HGPS cell (cell line): ENCODE measurements around a stretch of chr2.

- RRBS: 0% methylated on average over 3 of the region's 32 CpGs
Measured at GRCh38 chr2:10009807-10010737, 33.3 kb upstream of the KLF11 start.

DNA sequence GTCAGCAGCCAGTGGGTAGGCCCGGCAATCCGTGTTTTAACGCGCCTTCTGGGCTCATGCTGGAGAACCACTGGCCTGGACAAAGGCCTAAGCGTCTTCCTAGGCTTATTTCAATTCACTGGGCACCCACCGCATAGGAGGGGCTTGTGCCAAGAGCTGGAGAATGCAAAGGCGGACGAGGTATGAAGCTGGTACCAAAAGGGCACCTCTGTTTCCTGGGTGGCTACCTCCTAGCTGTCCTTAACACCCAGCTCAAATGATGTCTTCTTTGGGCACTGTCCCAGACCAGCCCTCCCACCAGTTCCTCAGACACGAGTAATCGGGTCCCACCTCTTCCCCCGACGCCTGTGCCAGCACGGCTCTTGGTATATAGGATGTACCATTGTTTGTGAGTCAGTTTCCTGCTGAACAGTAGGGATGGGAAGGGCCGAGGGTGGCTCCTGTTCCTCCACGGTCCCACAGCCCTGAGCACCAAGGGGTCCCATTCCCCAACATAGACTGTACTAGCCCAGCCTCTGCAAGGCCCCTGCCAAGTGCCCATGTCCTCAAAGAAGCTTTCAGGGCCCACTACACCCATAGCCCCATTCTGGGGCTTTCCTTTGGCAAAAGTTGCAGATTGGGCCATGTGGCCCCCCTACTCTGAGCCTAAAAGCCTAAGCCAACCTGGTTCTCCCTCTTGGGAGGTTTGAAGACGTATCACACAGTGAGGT, 5.8 kb upstream of the KLF11 start:
- RRBS: no CpG with 5 or more reads among the region's 16 CpGs

DNA sequence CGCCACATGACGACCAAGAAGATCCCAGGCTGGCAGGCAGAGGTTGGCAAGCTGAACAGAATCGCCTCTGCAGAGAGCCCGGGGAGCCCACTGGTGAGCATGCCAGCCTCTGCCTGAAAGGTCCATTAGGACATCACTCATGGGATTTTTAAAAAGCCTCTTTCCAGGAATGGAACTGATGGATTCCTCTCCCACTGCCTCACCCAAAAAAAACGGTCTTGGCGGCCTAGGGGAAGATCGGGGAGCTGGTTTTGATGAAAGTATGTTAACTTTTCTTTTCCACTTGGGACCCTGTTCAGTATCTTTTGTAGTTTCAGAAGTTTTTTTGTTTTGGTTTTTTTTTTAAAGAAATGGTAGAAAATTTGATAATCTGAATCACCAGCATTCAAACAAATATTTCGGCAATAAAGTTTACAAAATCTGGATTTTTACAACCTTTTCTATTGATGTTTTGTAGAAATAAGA, 9.1 kb downstream of the KLF11 start:
- RRBS: 70% methylated on average over 4 of the region's 8 CpGs

DNA sequence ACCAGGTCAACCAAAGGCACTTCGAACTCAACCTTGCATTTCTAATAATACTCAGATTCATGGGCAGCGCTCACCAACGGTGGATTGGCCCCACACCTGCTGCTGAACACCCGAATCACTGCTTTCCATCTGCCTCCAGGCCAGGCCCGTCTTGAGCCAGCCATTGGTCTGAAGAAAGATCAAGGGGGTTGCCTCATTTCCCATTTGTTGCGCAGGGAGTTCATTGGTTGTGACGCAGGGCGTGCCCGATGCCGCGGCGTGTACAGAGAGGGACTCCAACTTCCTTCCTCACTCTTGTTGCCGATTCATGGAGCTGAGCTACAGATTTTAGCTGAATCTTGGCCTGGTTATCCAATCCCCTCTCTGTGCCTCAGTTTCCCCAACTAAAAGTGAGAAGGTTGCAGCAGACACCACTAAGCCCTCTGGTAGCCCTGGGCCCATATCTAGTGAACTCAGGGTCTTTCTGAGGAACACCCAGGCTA, 61.0 kb upstream of the HPCAL1 start:
- RRBS: no CpG with 5 or more reads among the region's 13 CpGs

DNA sequence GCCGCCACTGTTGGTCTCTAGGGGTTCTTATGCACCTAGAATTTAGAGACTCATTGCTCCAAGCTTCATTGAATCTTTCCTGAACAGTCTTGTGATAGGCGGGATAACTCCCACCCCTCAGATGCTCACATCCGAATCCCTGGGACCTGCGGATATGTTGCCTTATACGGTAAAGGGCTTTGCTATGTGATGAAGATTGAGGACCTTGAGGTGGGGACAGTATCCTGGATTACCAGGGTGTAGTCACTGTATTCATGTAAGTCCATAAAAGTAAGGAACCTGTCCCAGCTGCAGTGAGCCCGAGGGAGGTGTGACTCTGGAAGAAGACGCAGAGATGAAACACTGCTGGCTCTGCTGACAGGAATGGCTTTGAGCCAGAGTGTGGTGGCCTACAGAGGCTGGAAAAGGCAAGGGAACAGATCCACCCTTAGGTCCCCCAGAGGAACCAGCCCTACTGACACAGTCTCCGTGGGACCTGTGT, 26.4 kb downstream of the HPCAL1 start:
- RRBS: no CpG with 5 or more reads among the region's 8 CpGs

- RRBS: no CpG with 5 or more reads among the region's 17 CpGs
Measured at GRCh38 chr2:10344025-10344501, 41.4 kb downstream of the HPCAL1 start.

DNA sequence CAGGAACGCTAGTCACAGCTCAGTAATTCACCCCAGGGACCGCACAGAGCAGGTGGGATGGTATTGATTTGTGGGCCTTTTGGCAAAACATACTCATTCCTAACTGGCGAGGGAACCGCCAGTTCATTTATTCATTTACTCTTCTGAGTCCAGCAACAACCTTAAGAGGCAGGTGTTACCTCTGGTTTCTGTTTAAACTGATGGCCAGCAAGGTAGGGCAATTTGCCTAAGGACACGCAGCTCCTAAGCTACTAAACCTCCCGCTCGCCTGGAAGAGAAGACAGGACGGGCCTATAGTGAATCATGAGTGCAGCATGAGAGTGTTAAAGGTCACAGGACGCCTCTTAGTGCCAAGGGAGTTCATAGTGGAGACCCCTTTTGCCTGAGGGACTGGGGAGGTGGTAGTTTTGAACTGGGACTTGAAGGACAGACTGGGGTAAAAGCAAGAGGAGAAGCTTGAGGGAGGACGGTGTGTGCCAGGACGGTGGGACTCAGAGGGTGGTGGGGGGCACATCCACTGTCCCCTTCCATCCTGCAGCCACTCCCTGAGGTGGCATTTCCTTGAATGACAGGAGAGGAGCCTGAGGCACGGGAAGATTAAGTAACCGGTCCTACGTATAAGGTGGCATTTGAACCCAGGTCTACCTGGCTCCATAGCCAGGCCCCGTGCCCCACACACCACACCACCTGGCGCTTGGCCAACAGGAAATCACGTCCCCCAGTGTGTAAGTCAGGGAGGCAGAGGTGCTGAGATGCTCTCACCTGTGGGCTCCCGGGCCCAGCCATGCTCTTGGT, 53.5 kb downstream of the HPCAL1 start:
- RRBS: no CpG with 5 or more reads among the region's 18 CpGs

DNA sequence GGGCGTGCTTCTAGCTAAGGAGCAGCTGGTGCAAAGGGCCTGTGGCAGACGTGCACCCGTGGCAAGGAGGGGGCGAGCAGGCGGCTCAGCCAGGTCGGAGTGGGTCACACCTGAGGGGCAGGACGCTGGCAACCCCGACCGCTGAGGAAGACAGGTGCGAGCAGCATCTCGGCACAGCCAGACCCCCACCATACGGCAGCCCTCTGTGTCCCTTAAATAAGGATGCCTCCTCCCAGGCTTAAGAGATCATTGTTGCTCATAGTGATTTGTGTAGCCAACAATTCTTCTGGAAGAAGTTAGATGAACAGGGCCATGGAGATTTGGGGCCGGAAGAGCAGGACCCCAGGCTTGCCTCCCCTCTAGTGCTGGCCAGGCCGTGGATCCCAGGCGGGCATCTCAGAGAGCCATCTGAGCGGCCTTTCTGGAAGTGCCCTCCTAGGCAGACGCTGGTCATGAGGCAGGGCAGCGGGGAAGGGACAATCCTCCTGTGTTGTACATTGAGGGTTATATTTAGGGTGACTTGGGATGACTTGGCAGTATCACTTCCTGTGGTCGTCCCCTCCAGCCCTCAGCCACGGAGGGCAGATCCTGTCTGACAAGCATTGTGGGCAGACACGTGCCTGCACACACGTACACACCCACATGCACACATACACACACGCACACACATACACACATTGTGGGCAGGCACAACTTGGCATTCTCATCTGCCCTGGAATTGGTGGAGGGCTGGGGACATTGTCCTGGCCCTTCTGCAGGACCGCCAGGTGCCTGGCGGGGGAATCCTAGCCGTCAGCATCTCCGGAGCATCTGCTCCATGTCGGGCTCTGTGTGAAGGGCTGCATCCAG, 47.8 kb downstream of the ODC1 start:
- RRBS: 94% methylated on average over 2 of the region's 28 CpGs

DNA sequence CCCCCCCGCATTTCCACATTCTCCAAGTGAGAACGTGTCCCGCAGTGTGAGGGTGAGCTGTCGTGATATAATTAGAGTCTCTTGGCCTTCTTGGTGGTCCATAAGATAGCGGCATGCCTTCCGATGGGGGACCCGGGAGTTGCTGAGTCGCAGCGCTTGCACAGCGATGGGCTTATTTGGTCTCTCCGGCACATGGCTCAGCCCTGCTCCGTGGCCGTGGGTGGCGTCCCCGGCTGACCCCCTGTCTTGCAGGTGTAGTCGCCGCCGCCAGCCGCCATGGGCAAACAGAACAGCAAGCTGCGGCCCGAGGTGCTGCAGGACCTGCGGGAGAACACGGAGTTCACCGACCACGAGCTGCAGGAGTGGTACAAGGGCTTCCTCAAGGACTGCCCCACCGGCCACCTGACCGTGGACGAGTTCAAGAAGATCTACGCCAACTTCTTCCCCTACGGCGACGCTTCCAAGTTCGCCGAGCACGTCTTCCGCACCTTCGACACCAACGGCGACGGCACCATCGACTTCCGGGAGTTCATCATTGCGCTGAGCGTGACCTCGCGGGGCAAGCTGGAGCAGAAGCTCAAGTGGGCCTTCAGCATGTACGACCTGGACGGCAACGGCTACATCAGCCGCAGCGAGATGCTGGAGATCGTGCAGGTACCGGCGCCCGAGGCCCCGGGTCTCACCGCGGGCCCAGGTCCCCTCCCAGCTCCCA, 28.5 kb downstream of the ODC1 start:
- RRBS: 92% methylated on average over 9 of the region's 58 CpGs

DNA sequence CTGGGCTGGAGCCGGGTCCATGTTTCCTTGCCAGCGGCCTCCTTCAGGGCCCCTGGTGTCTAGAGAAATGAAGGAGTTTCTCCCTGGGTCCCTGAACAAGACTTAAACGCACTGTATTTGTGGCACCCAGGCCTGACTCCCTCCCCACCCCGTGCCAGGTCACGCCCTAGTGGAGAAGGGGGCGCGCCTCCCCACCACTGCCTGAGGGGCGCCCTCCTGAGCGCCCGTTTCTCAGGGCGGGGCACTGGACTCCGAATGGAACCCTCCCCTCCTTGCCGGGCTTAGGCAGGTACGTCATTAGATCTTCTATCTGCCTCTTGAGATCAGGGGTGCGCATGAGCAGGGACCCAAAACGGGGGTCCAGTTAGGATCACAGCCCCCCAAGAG, 16.3 kb downstream of the ODC1 start:
- RRBS: no CpG with 5 or more reads among the region's 16 CpGs

DNA sequence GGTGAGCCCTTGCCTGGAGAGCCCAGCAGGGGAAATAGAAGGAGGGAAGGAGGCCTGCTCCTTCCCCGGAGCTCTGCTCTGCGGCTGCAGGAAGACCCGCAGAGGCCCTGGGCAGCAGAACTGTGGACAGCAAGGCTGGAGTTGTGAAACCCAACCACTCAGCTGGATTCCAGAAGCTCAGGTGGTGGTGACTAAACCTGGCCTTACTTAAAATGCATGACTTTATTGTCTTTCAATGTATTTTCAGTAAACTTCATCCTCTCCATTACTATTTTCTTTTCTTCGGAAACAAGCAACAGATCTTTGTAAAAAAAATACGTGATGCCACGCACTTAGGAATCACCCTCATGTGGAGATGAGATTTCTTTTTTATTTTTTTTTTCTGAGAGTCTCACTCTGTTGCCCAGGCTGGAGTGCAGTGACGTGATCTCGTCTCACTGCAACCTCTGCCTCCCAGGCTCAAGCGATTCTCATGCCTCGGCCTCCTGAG, 2.4 kb upstream of the ODC1 start:
- RRBS: no CpG with 5 or more reads among the region's 10 CpGs

DNA sequence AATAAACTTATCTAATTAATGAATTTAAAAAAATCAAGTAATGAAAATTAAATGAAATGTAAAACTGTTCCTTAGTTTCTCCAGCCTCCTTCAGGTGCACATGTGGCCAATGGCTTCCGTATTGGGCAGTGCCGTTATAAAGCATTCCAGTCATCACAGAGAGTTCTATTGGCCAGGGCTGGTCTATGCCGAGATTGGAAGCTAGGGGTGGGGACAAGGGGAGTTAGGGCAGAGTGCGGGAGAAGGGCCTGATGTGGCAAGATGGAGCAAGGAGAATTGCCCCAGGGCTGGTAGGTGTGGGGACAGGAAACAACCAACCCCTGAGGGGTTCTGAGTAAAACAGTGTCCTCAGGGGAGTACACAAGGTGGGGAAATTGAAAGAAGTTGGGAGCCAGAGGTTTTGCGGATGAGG, 9.3 kb upstream of the ATP6V1C2 start:
- RRBS: no CpG with 5 or more reads among the region's 5 CpGs

DNA sequence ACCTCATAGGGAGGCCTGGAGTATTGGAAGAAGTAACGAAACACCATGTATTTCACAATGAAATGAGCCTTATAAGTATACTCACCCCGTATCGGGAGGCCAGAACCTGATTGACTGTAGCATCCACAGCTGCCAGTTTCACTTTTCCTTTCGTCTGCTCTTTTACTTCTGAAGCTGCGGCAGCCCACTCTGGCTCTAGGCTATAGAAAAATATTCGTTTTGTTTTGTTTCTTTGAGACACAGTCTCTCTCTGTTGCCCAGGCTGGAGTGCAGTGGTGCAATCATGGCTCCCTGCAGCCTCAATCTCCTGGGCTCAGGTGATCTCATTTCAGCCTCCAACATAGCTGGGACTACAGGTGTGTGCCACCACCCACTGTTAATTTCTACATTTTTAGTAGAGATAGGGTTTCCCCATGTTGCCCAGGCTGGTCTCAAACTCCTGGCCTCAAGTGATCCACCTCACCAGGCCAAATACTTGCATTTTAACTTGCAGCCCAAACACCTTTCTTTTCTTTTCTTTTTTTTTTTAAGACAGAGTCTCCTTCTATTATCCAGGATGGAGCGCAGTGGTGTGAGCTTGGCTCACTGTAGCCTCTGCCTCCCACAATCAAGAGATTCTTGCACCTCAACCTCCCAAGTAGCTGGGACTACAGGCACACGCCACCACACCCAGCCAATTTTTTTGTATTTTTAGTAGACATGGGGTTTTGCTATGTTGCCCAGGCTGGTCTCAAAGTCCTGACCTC, 21.8 kb downstream of the PDIA6 start:
- RRBS: no CpG with 5 or more reads among the region's 8 CpGs

DNA sequence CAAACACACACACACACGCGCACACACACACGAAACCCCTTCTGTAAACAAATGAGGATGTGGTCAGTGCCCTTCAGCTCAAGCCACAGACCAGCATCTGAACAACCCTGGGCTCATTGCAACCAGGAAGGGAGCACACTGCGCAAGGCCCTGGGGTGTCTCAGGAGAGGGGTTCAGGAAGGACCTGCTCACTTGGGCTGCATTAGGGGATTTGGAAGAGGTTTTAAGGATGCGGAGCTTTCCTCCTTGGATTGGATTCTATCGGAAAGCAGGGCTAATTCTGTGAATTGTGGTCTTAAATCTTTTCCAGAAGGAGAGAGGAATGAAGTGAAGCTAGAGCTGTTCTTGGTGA, 47.7 kb upstream of the KCNF1 start:
- RRBS: no CpG with 5 or more reads among the region's 6 CpGs

DNA sequence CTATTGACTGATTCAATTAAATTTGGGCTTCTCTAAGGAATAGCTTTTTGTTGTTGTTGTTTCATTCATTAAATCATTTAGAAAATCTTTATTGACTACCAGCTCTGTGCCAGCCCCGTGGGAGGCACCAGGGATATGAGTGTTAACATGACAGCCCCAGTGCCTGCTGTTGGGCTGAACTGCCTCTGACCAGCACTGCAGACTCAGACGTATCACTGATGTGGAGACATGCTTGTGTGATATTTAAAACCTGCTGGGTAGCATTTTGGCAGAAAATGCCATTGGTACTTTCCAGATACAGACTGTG, 38.6 kb upstream of the KCNF1 start:
- RRBS: no CpG with 5 or more reads among the region's 2 CpGs

- RRBS: no CpG with 5 or more reads among the region's 9 CpGs
Measured at GRCh38 chr2:11192155-11192957, 37.1 kb downstream of the SLC66A3 start.

- RRBS: no CpG with 5 or more reads among the region's 2 CpGs
Measured at GRCh38 chr2:11204111-11204465, 48.8 kb downstream of the SLC66A3 start.

GRCh38 chr2:11224069-11224752, 68.9 kb downstream of the SLC66A3 start:
- RRBS: no CpG with 5 or more reads among the region's 5 CpGs

GRCh38 chr2:11227207-11227617, 71.9 kb downstream of the SLC66A3 start:
- RRBS: no CpG with 5 or more reads among the region's 2 CpGs